Kidney epithelial cell (primary cell): Measurements from ENCODE around the gene DIP2A.

- RAMPAGE, long total RNA = no peak
- RRBS = no CpG with 5 or more reads among the region's 6 CpGs
These were observed 1.7 kb downstream of the LSS start for GRCh38 chr21:46226530-46227609.

DNA sequence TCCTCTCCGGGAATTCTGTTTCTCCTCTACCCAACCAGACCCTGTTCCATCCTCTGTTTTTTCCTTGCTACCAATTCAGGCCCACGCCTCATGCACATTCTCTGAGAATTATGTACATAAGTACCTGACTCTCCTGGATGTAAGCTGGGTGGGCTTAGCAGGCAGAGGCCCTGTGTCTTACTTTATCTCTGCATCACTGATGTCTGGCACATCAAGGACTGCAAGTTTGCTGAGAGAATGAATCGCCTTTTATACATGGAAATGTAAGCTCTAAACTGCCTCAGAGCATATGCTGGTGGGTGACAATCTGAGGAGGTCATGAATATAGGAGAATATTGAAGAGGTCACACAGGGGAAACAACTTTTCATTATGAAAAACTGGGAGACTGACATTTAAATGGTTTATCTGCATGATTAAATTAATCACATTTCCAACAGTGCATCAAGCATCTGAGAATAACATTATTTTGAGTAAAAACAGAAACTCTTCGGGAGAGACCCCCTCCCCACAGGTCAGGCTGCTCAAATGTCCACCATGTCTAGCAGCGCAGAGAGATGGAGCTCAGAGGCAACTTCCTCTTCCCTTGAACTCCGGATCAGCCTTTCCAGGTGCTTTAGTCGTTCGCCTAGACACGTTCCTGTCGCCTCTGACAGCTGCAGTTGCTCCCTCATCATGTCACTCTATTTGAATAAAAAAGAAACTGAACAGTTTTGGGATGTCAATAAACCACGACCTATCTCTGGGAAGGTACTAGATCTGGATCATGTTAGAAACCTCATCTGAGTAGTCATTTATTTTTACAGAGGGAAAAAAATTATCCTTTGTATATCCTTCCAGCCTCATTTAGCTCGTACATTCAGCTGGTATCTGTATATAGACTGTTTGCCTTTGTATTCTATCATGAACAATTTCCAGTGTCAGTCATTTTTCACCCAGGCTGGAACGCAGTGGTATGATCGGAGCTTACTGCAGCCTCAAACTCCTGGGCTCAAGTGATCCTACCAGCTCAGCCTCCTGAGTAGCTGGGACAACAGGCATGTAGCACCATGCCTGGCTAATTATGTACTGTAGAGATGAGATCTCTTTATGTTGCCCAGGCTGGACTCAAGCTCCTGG, 6.5 kb upstream of the LSS start:
- RAMPAGE, long total RNA = no peak
- RRBS = no CpG with 5 or more reads among the region's 14 CpGs

GRCh38 chr21:46246203-46247233, 17.9 kb upstream of the LSS start:
- RAMPAGE, long total RNA = no peak
- RRBS = no CpG with 5 or more reads among the region's 12 CpGs

DNA sequence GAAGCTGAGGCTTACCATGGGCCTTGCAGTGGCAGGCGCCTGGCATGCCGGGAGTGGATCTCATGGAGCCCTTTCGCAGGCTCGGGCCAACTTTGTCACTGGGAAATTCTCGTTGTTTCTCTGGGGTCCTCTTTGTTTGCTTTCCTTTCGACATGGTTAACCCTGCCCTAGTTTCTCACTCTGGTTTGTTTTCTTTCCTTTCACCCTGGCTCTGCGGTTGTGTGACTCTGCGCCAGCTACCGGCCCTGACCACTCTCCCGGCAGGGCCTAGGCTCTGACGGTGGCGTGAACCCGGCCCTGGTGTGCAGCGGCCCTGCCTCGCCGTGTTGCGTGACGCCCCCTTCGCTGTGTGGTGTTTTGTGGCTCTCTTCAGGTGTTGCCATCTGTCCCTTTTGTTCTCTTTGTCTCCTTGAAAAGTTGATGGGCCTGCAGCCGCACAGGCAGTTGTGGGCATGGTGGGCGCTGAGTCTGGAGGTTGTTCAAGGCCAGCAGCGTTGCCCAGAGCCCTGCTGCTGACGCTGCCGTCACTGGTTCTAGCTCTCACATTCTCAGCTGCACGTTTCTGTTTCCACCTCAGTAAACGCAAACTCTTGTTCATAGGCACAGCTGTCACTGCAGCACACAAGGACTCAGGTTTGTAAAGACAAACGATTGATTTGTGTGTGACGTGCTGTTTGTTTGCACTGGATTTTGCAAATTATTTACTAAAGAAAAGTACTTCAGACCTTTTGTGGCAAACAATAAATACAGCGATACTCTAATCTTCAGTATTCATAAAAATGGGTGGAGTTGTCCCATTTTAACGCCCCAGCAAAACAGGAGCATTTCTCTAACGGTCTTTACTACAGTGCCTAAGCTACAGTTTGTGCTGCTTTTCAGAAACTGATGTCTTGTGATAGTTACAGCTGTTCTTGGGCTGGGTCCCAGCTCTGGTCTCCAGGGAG, 64.5 kb upstream of the DIP2A start:
- RAMPAGE, long total RNA = no peak
- RRBS = no CpG with 5 or more reads among the region's 31 CpGs

DNA sequence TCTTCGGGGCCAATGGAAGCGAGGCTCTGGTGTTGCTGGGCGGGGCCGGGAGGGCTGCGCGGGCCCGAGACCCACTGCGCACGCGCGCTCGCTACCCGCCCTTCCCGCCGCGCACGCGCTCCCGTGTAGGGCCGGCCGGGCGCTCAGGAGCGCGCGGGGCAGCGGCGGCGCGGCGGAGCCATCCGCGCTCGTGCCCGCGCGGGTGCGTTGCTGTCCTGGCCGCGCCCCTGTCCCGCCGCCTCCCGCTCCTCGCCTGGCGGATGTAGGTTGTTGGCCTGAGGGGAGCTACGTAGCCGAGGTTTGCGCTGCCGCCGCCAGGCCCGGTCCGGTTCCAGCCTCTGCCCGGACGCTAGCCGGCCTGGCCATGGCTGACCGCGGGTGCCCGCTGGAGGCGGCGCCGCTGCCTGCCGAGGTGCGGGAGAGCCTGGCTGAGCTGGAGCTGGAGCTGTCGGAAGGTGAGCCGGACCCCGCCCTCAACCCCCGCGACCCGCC, at the start of gene DIP2A:
Gene DIP2A, plus strand, starts transcription at position 124 of the 492 bp plus-strand sequence.
- RAMPAGE, long total RNA = no peak
- RRBS = 1% methylated on average over 9 of the region's 68 CpGs

GRCh38 chr21:46546642-46547449, 58.0 kb downstream of the S100B start:
- RAMPAGE, long total RNA = no peak
- RRBS = no CpG with 5 or more reads among the region's 18 CpGs

- RAMPAGE, long total RNA = no peak
- RRBS = no CpG with 5 or more reads among the region's 3 CpGs
These were observed 36.2 kb downstream of the S100B start for GRCh38 chr21:46568624-46569041.